Heart left ventricle (tissue), 7 donors: ENCODE measurements around a stretch of chr6.

DNA sequence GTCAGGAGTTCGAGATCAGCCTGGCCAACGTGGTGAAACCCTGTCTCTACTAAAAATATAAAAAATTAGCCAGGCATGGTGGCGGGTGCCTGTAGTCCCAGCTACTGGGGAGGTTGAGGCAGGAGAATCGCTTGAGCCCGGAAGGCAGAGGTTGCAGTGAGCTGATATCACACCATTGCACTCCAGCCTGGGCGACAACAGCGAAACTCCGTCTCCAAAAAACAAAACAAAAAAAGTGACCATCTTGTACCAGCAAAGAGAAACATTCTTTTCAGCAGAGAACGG is 25.1 kb upstream of the PPP1R14C start:
- PRO-cap, 6 experiments = peak in 2 of 6 experiments; most common minus-strand start position 235 of the sequence (in 2)
- RAMPAGE, long total RNA, 2 experiments = no peak in any of the 2 experiments
- RRBS = no CpG with 5 or more reads among the region's 9 CpGs

- PRO-cap, 6 experiments = peak in 1 of 6 experiments; most common plus-strand start chr6:150178101 (in 1)
- RAMPAGE, long total RNA, 2 experiments = start-site peak on the plus strand in 1 of 2 experiments, at chr6:150178172-150178282 at its widest, 8 reads per replicate
- RRBS = no CpG with 5 or more reads among the region's 20 CpGs
Observed at GRCh38 chr6:150177682-150178501, 35.0 kb downstream of the PPP1R14C start.

GRCh38 chr6:150201545-150202233 is 58.8 kb downstream of the PPP1R14C start:
- PRO-cap, 6 experiments = no peak in any of the 6 experiments
- RAMPAGE, long total RNA, 2 experiments = no peak in any of the 2 experiments
- RRBS = no CpG with 5 or more reads among the region's 10 CpGs

DNA sequence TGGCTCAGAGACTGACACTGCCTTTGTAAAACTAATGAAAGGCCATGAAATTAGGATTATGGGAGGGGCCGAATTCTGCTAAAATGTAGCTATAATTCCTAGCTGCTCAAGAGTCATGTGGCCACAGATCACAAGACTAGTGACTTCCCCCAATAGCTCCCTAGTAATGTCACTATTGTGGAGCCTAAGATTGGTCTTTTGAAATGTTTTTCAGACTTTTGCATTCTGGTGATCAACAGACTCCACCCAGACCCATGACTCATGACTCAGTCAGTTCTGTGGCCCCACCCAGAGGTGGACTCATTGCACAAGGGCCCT is 71.6 kb upstream of the IYD start:
- PRO-cap, 6 experiments = no peak in any of the 6 experiments
- RAMPAGE, long total RNA, 2 experiments = no peak in any of the 2 experiments
- RRBS = no CpG with 5 or more reads among the region's 1 CpG

GRCh38 chr6:150448435-150448769 is 79.6 kb downstream of the IYD start:
- PRO-cap, 6 experiments = peak in 1 of 6 experiments; most common minus-strand start chr6:150448549 (in 1)
- RAMPAGE, long total RNA, 2 experiments = no peak in any of the 2 experiments
- RRBS = no CpG with 5 or more reads among the region's 2 CpGs

DNA sequence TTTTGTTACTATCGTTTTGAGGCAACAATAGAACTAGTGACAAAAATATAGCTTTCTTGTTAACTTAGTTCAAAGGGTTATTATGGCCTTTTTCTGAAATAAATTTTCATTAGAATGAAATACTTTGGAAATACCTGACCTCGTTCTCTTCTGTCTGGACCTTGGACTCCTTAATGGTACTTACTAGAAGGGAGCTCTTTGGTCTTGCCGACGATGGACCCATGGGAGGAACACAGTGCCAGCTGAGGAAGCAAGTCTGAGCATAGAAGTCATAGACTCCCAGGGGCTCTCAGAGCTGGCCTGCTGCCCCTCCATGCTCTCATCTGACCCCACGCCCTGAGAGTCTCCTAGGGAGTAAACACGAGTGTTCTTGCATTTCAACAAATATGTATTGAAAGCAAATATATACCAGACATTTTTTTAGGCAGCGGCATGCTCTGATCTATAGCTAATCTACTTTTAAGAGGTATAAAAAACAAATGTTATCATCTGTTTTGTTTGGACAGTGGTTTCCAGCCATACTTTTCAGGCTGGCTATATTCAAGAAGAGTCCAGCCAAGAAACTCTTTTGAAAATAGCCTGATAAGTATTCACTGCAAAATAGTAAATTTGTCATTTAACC is 87.9 kb downstream of the PLEKHG1 start:
- PRO-cap, 6 experiments = peak in 2 of 6 experiments; most common minus-strand start position 175 of the sequence (in 2)
- RAMPAGE, long total RNA, 2 experiments = no peak in any of the 2 experiments
- RRBS = no CpG with 5 or more reads among the region's 7 CpGs

DNA sequence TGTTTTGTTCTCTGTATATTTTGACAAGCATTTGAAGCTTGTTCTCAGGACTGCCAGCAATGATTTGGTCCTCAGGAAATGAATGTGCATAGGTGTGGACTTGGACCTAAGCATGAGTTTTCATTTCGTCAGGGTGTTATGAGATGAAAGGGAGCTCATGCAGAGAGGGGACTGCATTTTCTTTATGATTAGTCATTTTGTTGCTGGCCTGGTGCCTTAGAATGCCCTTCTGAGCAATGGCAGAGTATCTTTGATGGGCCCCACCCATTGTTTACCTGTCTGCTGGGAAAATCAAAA is 51.6 kb upstream of the MTHFD1L start:
- PRO-cap, 6 experiments = no peak in any of the 6 experiments
- RAMPAGE, long total RNA, 2 experiments = no peak in any of the 2 experiments
- RRBS = no CpG with 5 or more reads among the region's 1 CpG

DNA sequence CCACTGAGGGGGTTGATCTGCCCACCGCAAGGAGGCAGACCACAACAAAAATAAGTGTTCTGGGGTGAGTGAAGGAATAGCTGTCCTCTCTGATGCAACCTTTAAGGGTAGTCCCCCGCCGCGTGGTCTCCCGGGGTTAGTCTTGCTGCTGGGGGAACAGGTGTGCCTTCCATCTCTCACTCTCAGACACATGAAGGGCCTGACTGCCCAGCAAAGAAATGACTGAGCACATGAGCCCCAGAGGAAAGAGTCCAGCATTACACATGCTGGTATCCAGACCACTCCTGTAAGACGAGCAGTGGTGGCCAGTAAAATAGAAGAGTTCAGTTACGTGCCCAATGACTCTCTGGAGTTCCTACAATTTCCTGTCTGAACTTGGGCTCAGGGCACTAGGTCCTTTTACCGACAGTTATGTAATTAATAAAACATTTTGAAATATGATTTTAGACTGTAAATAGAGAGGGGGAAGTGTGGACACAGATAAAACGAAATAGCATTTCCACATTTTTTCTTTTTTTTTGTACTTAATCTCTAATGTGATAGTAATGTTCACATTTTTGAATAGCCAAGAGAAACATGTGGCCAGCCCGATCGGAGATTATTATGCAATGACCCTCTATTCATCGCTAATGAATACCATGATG is 59.8 kb downstream of the MTHFD1L start:
- PRO-cap, 6 experiments = peak in 1 of 6 experiments; most common minus-strand start position 286 of the sequence (in 1)
- RAMPAGE, long total RNA, 2 experiments = no peak in any of the 2 experiments
- RRBS = no CpG with 5 or more reads among the region's 12 CpGs

DNA sequence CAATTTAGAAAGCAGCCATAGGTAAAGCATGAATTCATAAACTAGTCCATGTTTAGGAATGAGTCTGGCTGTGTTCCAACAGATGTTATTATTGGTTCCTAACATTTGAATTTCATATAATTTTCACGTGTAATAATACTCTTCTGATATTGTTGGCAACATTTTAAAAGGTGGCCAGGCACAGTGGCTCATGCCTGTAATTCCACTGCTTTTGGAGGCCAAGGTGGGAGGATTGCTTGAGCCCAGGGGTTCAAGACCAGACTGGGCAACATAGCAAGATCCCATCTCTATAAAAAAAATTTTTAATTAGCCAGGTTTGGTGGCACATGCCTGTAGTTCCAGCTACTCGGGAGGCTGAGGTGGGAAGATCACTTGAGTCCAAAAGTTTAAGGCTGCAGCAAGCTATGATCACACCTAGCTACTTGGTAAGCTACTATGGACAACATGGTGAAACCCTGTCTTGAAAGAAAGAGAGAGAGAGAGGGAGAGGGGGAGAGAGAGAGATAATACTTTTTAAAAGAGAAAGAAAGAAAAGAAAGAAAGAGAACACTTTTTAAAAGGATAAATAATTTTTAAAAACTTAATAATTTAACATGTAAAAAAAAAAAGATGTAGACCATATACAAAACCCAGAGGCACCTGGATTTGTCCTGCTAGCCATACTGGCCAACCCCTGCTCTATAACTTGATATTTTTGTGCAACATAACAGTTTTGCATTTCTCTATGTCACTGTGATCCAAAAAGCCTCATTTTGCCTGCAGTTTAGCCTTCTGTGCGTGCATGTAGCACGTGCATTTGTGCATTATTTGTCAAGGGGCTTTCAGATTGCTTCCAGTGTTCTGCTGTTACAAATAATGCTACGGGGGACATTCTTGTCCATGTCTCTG is 116.4 kb downstream of the MTHFD1L start:
- PRO-cap, 6 experiments = no peak in any of the 6 experiments
- RAMPAGE, long total RNA, 2 experiments = no peak in any of the 2 experiments
- RRBS = no CpG with 5 or more reads among the region's 5 CpGs

- PRO-cap, 6 experiments = no peak in any of the 6 experiments
- RAMPAGE, long total RNA, 2 experiments = no peak in any of the 2 experiments
- RRBS = no CpG with 5 or more reads among the region's 5 CpGs
Observed at GRCh38 chr6:150992535-150993097, 127.1 kb downstream of the MTHFD1L start.

- PRO-cap, 6 experiments = peak in 4 of 6 experiments; most common plus-strand start chr6:151041293 (in 1); most common minus-strand start chr6:151041065 (in 3)
- RAMPAGE, long total RNA, 2 experiments = no peak in any of the 2 experiments
- RRBS = no CpG with 5 or more reads among the region's 15 CpGs
Observed at GRCh38 chr6:151040739-151041679, 175.5 kb downstream of the MTHFD1L start.

DNA sequence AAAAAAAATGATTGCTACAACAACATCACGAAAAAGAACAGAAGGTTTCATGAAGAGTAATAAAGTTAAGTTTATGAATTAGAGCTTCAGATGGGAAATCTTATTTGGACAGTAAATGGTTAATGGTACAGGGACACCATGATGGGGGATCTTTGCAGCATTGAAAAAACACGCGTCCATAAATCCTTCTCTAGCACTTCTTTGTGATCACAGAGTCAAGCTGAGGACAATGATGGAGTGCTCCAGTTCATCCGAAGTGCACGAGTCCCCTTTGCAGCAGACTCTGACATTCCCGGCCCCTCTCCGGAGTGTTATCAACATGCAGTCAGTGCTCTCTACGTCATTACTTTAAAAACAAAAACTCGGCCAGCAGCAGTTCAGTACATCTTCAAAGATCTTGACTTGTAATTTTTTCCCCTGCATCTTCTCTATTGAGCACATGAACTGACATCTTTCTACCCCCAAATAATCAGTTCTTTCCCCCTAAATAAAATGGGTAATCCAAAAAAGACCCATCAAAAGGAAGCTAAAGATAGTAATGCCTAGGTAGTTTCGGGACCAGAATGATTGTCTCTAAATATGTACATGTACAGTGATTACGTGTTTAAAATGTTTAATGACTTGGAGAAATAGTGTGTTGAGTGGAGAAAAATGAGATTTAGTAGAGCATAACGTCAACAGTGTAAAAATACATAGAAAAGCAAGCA is 185.4 kb upstream of the AKAP12 start:
- PRO-cap, 6 experiments = peak in 1 of 6 experiments; most common minus-strand start position 285 of the sequence (in 1)
- RAMPAGE, long total RNA, 2 experiments = no peak in any of the 2 experiments
- RRBS = no CpG with 5 or more reads among the region's 12 CpGs

GRCh38 chr6:151240582-151241725 is 1.2 kb downstream of the AKAP12 start:
- PRO-cap, 6 experiments = peak in 4 of 6 experiments; most common plus-strand start chr6:151241015 (in 1); most common minus-strand start chr6:151241435 (in 2)
- RAMPAGE, long total RNA, 2 experiments = no peak in any of the 2 experiments
- RRBS = 1% methylated on average over 27 of the region's 97 CpGs

GRCh38 chr6:151416728-151417653 is 25.6 kb upstream of the ZBTB2 start:
- PRO-cap, 6 experiments = no peak in any of the 6 experiments
- RAMPAGE, long total RNA, 2 experiments = no peak in any of the 2 experiments
- RRBS = no CpG with 5 or more reads among the region's 9 CpGs

GRCh38 chr6:151450581-151451141 is 1.3 kb downstream of the RMND1 start:
- PRO-cap, 6 experiments = no peak in any of the 6 experiments
- RAMPAGE, long total RNA, 2 experiments = no peak in any of the 2 experiments
- RRBS = no CpG with 5 or more reads among the region's 20 CpGs

DNA sequence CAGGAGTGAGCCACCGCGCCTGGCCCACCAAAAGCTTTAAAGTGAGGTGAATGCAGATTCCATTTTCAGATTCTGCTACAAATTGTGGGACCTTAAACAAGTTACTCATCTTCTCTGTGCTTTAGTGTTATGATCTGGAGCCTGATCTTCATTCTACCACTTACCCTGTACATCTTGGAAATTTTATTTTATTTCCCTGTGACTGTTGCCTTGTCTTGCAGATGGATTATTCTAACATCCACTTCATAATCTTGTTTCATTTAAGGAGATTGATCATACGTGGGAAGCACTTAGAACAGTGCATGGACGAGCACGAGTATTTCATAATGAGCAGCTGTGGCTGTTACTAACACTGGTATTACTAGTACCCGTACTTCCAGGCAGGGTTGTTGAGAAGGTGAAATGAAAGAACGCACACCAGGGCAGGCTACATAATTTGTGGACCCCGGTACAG is 667 bp upstream of the CCDC170 start:
- PRO-cap, 6 experiments = peak in 1 of 6 experiments; most common plus-strand start position 386 of the sequence (in 1)
- RAMPAGE, long total RNA, 2 experiments = no peak in any of the 2 experiments
- RRBS = 63% methylated on average over 1 of the region's 8 CpGs

- PRO-cap, 6 experiments = no peak in any of the 6 experiments
- RAMPAGE, long total RNA, 2 experiments = no peak in any of the 2 experiments
- RRBS = no CpG with 5 or more reads among the region's 1 CpG
Observed at GRCh38 chr6:151814602-151814989, 7.1 kb downstream of the ESR1 start.

- PRO-cap, 6 experiments = no peak in any of the 6 experiments
- RAMPAGE, long total RNA, 2 experiments = no peak in any of the 2 experiments
- RRBS = no CpG with 5 or more reads among the region's 4 CpGs
Observed at GRCh38 chr6:152244898-152245491, 392.2 kb downstream of the SYNE1 start.

DNA sequence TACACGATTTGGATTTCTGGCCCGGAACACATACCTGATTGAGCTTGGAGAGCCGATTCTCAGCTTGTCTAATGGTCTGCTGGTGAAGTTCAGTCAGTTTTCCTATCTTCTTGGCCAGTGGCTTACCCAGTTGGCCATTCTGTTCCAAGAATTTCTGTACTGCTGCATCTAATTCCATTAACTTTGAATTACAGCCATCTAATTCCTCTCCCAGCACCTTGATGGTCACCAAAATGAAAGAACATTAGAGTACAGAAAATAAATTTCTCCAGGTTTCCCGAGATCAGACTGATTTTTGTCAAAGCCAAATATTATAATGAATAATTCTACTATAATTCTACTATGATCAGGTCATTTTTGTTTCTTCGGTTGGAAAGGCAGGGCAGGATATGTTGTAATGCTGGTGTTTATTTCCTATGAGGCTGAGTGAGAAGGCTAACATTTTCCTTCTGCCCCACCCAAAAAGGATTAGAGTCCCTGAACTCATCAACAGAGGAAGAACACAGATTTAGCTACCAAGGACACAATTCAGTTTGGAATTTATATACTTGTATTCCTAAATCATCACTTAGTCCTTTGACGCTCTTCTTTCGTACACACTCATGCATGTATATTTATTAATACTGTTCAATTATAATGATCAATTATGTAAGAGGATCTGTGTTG is 319.0 kb downstream of the SYNE1 start:
- PRO-cap, 6 experiments = peak in 2 of 6 experiments; most common plus-strand start position 497 of the sequence (in 2); most common minus-strand start position 286 of the sequence (in 1)
- RAMPAGE, long total RNA, 2 experiments = start-site peak on the minus strand in 1 of 2 experiments, centred at position 328 of the sequence, 22 reads per replicate
- RRBS = no CpG with 5 or more reads among the region's 7 CpGs

DNA sequence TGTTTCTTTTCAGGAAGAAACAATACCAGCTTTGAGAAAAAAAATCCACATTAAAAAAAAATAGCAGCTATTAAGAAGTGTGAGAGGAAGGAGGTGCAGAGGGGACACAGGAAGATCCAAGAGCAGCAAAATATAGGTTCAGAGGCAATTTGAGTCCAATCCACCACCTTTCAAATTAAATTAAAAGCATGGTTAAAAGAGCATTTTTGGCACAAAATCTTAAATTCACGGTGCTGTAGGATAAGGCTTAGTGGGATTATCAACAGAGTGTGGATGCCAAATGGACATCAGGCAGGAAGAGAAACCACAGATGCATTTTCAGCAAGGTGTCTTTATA is 70.8 kb downstream of the SYNE1 start:
- PRO-cap, 6 experiments = no peak in any of the 6 experiments
- RAMPAGE, long total RNA, 2 experiments = no peak in any of the 2 experiments
- RRBS = no CpG with 5 or more reads among the region's 1 CpG